T-cell (primary cell): Measurements from ENCODE around the genes SLITRK1, GPC5 and TGDS.

- PRO-cap, 7 experiments, result no peak in any of the 7 experiments
These were observed 6.0 kb upstream of the POU4F1 start for GRCh38 chr13:78609032-78609981.

GRCh38 chr13:79308792-79309254 is 97.2 kb downstream of the RBM26 start:
- PRO-cap, 7 experiments, result no peak in any of the 7 experiments

- PRO-cap, 7 experiments, result no peak in any of the 7 experiments
These were observed 292.1 kb downstream of the SPRY2 start for GRCh38 chr13:80048725-80049328.

DNA sequence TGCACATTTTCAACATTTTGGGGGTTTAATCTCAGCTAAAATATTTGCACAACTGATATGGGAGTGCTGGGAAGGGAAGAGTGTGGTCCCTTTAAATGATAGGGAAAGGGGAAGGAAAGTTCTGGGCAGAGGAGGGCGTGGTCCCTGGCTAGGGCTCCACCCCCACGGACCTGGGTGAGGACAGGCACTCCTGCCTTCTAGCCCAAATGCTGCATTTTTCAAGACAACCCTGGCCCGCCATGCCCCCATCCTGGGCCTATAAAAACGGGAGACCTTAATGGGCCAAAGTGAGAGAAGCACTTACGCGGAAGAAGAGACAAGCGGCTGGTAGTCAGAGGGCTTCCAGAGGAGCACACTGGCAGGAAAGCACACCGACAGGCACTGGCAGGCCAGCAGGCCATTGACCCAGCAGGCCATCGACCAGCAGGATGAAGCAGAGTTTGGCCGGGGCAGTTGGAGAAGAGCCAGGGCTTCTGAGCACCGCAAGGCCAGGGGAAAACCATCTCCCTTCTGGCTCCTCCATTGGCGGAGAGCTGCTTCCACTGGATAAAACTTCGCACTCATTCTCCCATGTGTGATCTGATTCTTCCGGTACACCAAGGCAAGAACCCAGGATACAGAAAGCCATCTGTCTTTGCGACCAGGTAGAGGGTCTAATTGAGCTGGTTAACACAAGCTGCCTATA is 266.6 kb downstream of the SPRY2 start:
- PRO-cap, 7 experiments, result no peak in any of the 7 experiments

GRCh38 chr13:80132646-80133662 is 208.0 kb downstream of the SPRY2 start:
- PRO-cap, 7 experiments, result no peak in any of the 7 experiments

- PRO-cap, 7 experiments, result no peak in any of the 7 experiments
These were observed 167.7 kb downstream of the SPRY2 start for GRCh38 chr13:80173242-80173574.

GRCh38 chr13:83882258-83882566 is at the start of gene SLITRK1:
SLITRK1 (minus strand) TSS chr13:83882474.
- PRO-cap, 7 experiments, result no peak in any of the 7 experiments

GRCh38 chr13:83941491-83942321 is 59.4 kb upstream of the SLITRK1 start:
- PRO-cap, 7 experiments, result no peak in any of the 7 experiments

- PRO-cap, 7 experiments, result no peak in any of the 7 experiments
These were observed 593.7 kb downstream of the SLITRK6 start for GRCh38 chr13:85205598-85205904.

DNA sequence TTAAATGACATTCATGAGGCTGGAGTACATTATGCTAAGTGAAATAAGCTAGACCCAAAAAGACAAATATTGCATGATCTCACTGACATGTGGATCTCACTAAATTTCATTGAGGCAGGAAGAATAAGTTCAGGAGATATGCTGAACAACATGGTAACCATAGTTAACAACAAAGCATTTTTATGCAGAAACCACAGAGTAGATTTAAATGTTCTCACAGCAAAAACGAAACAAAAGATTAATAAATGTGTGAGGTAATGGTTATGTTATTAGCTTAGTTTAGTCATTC is 765.7 kb downstream of the SLITRK5 start:
- PRO-cap, 7 experiments, result no peak in any of the 7 experiments

- PRO-cap, 7 experiments, result peak in 3 of 7 experiments; most common plus-strand start chr13:91398687 (in 2); most common minus-strand start chr13:91398498 (in 1)
These were observed at the start of gene GPC5 for GRCh38 chr13:91398416-91399133. GPC5 (plus strand) TSS chr13:91398621.

- PRO-cap, 7 experiments, result no peak in any of the 7 experiments
These were observed 17.8 kb downstream of the GPC6 start for GRCh38 chr13:93244430-93244881.

GRCh38 chr13:93361594-93362450 is 135.2 kb downstream of the GPC6 start:
- PRO-cap, 7 experiments, result no peak in any of the 7 experiments

- PRO-cap, 7 experiments, result no peak in any of the 7 experiments
These were observed 269.4 kb downstream of the GPC6 start for GRCh38 chr13:93495663-93496776.

- PRO-cap, 7 experiments, result no peak in any of the 7 experiments
These were observed 150.2 kb downstream of the DCT start for GRCh38 chr13:94329309-94329644.

DNA sequence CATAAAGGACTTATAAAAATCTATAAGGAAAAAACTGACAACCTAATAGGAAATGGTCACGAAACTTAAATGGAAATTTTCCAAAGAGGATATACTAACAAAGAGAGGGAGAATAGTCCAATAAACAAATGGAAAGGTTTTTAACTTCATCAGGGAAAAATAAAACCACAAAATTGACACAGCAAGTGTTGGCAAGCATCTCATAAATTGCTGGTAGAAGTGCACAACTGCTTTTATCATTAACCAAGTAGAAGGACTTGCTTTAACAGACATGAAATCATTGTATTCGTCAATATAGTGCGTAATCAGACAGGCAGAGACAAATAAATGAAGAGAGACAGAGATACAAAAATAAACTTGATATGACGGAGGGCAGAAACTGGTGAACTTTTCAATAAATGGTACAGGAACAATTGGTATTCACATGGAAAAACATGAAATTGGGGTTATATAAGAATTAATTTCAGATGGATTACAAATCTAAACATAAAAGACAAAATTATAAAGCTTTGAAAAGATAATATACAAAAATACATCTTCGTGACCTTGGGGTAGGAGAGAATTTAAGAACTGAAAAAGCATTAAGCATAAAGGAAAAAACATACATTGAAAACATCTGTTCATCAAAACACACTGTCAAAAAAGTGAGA is 7.3 kb downstream of the TGDS start:
- PRO-cap, 7 experiments, result no peak in any of the 7 experiments

- PRO-cap, 7 experiments, result peak in 7 of 7 experiments; most common plus-strand start chr13:94596298 (in 2); most common minus-strand start chr13:94596152 (in 7)
These were observed at the start of gene TGDS for GRCh38 chr13:94595972-94596499. TGDS (minus strand) TSS chr13:94596152.

GRCh38 chr13:94662117-94662716 is 50.1 kb downstream of the SOX21 start:
- PRO-cap, 7 experiments, result no peak in any of the 7 experiments

GRCh38 chr13:94860795-94861627 is 148.7 kb upstream of the SOX21 start:
- PRO-cap, 7 experiments, result no peak in any of the 7 experiments

DNA sequence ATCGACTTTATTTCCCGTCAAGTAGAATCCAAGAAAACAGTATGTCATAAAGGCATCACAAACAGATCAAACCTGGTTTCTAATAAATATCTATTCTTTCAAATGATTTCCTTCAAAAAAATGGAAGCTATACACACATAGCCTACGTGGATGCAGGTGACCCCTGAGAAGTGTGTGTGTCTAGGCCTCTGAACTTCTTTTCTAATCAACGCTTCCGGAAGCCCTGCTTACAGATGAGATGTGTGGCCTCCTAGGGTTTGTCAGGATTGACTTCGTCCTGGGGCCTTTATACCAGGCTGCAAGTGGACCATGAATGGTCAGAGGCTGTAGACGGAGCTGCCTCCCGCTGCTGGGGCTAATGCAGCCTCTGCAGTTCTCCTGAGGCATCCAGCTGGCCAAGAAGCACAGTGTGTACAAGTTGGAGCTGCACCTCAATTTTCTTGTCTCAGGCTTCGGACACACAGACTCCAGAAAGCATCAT is 184.5 kb downstream of the ABCC4 start:
- PRO-cap, 7 experiments, result no peak in any of the 7 experiments